Mesenchymal stem cell of the bone marrow (primary cell): ENCODE measurements around a stretch of chr22.

GRCh38 chr22:42805462-42806111 is 51.5 kb downstream of the ARFGAP3 start:
- CAGE, long polyA plus RNA = no peak

DNA sequence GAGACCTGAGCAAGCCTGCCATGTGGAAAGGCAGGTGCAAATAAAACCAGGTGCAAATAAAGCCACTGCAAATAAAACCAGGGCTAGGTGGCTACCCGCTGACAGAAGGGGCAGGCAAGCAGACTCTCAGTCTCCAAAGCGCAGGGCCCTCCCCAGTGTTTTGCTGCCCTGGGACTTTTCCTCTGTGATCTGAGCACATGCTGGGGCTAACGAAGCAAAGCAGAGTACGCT is 22.5 kb upstream of the ARFGAP3 start:
- CAGE, long polyA plus RNA = no peak

- CAGE, long polyA plus RNA = no peak
These were observed 74.7 kb downstream of the PACSIN2 start for GRCh38 chr22:42939984-42940880.

DNA sequence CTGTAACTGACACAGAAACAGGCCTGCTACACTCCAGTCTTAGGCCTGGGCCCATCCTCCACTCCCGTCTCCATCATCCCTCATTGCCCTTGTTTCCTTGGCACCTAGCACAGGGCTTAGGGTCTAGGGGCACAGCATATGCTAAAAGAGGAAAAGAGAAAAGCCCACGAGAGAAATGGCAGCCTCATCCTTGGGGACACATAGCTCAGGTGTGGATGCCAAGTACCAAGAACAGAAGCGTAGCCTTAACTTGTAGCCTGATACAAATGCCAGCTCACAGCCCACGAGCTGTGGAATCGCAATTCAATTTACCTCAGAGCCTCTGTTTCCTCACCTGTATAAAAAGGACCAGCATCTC is 41.3 kb downstream of the PACSIN2 start:
- CAGE, long polyA plus RNA = no peak

DNA sequence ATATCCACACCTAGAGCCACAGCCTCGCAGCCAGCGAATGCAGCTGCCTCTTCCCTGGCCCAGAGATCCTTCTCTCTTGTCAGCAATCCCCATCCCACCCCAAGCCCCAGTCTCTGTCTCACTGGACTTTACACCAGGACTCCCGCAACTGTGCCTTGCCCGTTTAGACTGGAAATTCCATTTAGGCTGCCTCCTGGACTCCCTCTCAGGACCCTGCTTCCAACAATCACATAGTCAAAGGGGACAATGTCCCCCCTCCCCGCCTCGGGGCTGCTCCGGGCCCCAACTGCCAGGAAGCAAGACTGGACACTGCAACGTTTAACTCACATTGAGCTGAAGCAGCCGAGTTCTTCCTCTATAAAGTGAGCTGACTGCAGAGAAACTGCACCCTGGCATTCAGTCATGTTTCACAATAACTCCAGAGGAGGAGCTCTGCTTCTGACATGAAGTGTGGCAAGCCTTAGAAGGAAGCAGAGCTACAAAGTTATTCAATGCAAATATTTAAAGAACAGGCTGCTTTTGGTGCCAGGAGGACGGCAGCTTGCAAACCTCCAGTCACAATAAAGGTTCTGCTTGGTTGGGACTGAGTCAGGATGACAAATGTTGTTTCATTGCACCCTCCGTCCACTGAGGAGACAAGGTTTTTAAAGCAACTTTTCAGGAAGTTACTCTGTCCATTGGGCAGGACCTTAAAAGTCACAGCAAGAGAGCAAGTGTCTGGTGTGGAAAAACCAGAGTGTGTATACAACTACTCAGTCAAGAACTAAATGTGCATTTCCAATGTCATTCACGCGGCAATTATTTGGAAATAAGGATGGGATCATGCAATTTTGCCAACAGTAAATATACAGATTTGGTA is 19.9 kb downstream of the PACSIN2 start:
- CAGE, long polyA plus RNA = no peak

DNA sequence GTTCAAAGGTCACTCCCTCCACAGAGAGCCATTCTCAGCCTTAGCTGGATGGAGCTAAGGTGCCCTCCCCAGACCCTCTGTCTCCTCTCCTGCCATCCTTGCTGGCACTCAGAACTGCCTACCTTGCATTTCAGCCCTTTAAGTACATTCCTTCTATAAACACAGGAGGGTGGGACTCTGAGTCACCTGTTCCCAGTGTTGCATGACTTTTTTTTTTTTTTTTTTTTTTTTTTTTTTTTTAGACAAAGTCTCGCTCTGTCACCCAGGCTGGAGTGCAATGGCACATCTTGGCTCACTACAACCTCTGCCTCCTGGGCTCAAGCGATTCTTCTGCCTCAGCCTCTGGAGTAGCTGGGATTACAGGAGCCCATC is 8.5 kb downstream of the TTLL1 start:
- CAGE, long polyA plus RNA = no peak

DNA sequence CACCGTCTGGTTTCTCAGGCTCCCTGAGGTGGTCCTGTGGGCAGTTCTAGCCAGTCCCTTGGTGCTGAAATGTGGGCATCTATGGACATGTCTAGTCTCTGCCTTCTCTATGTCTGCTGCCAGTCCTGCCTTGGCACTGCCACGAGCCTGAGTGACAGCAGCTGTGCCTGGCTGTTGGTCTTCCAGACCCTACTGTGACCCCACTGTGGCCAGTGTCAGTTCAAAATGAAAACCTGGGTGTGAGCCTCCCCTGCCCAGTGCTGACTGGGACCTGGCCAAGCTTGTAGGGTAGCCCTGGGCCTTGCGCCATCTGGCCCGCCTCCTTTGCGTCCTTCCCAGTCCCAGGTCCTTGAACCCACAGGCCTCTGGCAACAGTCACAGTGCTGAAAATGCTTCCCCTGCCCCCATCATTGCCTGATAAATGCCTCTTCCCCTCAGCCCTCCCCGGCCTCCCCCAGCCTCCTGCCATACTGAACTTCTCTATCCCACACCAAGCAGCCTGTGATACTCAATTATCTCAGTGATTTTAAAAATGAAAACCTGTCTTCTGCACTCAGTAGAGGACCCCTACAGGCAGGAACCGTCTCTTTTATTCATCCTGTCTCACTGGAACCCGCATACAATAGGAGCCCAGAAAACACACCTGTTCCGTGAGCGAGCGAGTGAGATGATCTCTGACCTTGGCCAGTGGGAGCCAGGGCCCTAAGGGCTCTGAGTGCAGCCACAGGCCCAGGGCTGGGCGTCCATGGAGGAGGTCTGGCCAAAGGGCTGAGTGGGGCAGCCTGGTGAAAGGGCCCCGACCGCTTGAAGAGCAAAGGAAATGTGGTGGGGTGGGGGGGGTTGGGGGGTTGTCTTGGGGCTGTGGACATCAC is 49.6 kb upstream of the TTLL12 start:
- CAGE, long polyA plus RNA = no peak

- CAGE, long polyA plus RNA = no peak
These were observed 65.0 kb downstream of the SCUBE1 start for GRCh38 chr22:43278256-43278540.

- CAGE, long polyA plus RNA = no peak
These were observed 53.5 kb downstream of the SCUBE1 start for GRCh38 chr22:43289468-43290189.

DNA sequence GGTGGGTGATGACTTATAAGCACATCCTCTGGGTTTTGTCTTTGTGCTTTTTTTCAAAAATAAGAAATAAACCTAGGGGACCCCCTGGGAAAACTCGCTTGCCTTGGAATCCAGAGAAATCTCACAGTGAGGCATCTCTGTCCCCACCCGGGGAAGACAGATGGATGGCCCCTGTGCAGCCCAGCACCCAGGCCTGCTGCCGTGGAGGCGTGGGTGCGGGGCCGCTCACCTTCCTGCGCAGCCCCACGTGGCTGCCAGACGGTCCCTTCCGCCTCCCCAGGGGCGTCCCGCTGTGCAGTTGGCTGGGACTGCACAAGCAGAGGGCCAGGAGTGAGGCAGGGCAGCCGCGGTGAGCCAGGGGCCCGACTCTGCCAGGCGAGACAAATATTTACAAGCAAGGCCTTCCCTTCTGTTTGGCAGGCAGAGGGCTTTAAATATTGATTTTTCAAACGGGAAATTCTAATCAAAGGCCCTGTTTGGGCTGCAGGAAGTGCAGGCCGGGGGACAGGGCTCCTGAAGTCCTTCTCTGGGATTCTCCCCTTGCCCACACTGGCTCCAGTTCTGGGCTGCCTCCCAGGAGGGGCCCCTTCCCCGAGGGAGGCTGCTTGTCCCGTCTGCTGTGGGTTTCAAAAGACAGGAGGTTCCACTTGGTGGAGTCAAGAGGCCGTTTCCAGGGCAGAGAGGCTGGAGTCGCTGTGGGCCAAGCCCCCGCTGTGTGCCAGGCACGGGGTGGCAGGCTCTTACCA is 24.4 kb downstream of the MPPED1 start:
- CAGE, long polyA plus RNA = no peak

DNA sequence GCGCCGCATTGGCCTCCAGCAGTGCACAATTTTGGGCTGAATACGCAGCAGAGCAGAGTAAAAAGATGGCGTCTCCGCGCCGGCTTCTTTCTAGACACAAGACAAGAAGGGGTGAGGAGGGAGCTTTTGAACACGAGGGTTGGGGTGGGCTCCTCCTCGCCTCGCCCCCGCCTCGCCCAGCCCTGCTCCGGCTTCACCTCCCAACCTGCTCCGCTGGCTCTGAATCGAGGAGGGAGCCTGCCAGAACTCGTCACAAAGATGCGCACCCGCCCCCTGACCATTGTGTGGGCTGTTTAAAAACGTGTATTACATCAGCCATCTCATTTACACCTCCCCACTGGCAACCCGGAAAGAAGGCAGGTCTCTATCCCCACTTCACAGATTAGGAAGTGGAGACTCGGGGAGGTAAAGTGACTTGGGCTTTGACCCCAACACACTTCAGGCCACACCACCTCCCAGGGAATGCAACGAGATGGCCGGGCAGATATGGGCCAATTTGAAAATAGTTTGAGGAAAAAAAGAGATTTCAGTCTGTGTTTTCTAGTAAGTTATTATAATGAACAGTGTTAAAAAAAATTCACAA is 119.2 kb downstream of the MPPED1 start:
- CAGE, long polyA plus RNA = no peak

GRCh38 chr22:43826704-43827260 is 14.7 kb upstream of the EFCAB6 start:
- CAGE, long polyA plus RNA = no peak

GRCh38 chr22:43934731-43935165 is 11.1 kb downstream of the PNPLA3 start:
- CAGE, long polyA plus RNA = no peak

GRCh38 chr22:43968967-43969415 is 13.7 kb downstream of the SAMM50 start:
- CAGE, long polyA plus RNA = no peak

- CAGE, long polyA plus RNA = no peak
These were observed 61.5 kb downstream of the PARVB start for GRCh38 chr22:44085579-44086038.

DNA sequence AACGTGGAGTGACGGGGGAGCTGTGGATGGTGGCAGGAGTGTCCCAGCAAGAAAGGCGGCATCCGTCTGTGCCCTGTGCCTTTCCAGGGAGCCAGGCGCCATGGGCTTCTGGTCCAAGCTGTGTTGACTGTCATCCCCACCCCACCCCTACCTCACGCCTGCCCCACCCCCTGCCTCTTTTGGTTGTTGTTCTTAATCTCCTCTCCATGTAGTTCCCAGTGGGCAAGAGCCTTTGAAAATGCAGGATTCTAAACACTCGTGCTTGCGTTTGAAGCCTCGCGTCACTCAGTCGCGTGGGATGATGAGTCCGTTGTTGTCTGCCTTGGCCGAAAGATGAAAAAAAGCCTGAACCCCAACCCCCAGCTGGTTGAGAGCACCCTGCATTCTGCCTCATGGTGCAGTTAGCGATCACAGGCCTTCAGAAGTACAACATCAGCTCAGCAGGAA is 12.0 kb upstream of the PARVG start:
- CAGE, long polyA plus RNA = no peak

DNA sequence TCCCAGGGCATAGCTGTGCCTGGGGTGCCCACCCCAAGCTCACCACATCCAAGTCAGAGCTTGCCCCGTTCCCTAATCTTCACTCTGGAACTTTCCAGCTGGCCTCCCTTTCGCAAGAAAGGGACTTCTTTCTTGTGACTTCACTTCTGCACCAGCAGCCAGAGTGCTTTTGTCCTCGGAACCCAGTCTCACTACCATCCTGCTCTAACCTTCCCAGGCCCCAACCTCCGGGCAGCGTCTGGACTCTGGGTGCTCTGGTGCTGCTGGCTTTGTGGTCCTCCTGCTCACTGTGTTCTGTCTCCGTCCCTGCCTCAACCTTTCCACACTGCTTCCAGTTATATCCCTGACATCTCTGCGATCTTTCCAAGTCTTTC is 30.9 kb downstream of the PARVG start:
- CAGE, long polyA plus RNA = no peak

GRCh38 chr22:44366676-44367271 is 54.0 kb upstream of the SHISAL1 start:
- CAGE, long polyA plus RNA = no peak

GRCh38 chr22:44383463-44384241 is 70.9 kb upstream of the SHISAL1 start:
- CAGE, long polyA plus RNA = no peak

- CAGE, long polyA plus RNA = no peak
These were observed 53.6 kb downstream of the RTL6 start for GRCh38 chr22:44444411-44444785.